Endothelial cell (in vitro differentiated cells): ENCODE measurements around a stretch of chr10.

DNA sequence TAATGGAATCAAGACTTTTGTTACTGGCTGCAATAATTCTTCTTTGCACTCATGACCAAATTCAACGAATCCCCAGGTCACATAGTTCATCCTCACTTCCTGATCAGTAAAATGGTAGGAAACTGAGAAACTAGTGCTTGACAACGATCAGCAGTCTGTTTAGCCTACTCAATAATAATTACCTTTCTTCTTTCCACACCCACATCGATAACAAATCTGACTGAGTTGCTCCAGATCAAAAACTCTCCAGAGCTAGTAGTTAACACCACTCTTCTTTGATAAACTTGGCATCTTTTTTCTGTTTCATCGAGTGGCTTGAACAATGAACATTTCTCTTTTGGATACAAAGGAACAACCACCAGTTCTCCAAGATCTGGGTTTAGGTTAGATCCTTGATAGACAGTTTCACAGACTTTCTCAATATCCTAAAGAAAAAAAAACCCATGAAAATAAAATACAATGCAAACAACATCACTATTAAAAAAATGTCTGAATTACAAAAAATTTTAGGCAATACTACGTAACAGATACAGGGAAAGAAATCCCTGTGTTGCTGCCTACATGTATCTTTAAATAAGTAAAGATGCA, 27.2 kb downstream of the DHX32 start:
- PRO-cap = no peak

GRCh38 chr10:126663088-126663818, 7.2 kb downstream of the C10orf90 start:
- PRO-cap = no peak

DNA sequence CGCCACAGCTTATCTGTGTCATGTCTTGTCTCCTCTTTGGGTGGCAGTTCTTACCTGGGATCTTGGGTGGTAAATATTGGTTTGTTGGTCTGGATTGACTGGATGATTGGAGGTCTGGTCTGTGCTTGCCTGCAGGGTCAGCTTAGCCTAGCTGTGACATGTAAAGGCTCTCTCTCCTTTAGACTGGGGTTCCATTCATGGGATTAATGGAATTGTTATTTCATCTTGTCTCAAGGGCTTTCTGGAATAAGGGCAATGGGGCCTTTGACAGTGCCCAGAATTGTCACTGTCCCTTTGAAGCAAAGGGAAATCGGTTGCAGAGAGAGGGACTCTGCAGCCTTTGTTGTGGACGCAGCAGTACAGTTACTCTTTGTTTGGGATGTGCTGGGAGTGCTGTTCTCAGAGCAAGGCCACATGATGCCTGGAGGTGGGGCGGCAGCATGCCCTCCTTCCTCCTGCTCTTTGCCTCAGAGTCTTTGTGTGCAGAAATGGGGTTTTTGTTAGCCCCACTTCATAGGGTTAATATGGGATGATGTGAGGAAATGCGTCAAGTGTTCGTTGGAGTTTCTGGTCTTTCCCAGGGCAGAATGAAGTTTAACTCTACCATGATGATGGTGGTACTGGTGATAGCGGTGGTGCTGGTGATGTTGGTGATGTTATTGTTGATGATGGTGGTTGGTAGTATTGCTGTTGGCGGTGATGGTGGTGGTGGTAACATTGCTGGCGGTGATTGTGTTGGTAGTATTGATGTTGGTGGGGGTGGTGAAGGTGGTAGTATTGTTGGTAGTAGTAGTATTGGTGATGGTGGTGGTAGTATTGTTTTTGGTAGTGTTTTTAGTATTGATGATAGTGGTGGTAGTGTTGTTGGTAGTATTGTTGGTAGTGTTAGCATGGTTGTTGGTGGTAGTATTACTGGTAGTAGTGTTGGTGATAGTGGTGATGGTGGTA, 45.3 kb downstream of the DOCK1 start:
- PRO-cap = no peak

GRCh38 chr10:127012167-127012366, 106.8 kb downstream of the DOCK1 start:
- PRO-cap = no peak

DNA sequence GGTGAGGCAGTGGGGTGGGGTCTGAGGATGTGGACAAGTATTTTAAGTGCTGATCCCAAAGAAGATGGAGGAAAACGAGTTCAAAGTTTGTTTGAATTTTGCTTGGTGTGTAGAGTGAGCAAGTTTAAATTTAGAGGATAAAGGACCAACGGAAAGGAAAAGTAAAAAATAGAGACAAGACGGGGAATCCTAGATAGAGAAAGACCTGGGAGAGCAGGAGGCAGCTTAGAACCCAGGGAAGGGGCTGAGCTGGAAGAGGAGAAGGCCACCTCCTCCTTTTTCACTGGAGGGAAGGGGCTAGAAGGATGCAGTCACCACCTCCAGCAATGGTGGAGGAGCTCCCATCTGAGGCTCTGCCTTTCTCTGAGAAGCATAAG, 16.3 kb downstream of the FOXI2 start:
- PRO-cap = no peak

GRCh38 chr10:127908450-127909310, 1.8 kb downstream of the PTPRE start:
- PRO-cap = no peak

DNA sequence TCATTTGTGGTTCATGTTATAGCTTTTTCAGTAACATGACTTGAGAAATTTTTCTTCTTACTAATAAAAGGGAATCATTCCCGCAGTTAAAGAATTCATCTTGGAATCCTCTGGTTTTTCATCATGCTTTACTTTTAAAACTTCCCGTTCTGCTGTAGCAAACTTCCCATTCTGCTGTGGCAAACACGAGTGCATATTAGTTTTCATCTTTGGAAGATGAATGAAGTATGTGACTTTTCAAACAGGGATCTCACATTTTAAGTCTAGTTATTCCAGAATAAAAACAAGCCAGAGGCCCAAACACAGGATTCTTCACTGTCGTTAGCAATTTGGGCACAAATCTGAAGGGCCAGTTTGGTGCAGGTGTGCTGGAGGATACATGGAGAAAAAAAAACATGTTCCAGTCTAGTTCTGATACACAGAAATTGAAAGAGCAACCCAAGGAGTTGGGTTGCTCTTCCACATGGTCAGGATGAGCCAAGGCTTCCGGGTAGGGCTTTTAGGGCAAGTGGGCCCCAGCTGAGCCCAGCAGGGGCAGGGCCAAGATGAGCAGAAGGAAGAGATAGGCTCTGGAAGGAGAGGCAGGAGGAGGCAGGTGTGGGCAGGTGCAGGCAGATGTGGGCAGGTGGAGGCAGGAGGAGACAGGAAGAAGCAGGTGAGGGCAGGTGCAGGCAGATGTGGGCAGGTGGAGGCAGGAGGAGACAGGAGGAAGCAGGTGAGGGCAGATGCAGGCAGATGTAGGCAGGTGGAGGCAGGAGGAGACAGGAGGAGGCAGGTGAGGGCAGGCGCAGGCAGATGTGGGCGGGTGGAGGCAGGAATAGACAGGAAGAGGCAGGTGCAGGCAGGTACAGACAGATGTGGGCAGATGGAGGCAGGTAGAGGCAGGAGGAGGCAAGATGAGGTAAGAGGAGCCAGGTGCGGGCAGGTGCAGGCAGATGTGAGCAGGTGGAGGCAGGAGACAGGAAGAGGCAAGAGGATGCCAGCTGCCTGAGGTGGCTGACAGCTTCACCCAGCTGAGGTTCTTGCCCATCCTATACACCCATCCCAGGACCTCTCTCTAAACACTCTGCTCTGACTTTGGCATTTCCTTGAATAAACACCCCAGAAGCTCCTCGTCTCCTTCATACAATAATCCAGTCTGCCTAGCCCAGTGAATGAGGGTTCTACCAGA, 32.7 kb downstream of the PTPRE start:
- PRO-cap = no peak

GRCh38 chr10:128049504-128050659, 76.3 kb downstream of the MKI67 start:
- PRO-cap = no peak

DNA sequence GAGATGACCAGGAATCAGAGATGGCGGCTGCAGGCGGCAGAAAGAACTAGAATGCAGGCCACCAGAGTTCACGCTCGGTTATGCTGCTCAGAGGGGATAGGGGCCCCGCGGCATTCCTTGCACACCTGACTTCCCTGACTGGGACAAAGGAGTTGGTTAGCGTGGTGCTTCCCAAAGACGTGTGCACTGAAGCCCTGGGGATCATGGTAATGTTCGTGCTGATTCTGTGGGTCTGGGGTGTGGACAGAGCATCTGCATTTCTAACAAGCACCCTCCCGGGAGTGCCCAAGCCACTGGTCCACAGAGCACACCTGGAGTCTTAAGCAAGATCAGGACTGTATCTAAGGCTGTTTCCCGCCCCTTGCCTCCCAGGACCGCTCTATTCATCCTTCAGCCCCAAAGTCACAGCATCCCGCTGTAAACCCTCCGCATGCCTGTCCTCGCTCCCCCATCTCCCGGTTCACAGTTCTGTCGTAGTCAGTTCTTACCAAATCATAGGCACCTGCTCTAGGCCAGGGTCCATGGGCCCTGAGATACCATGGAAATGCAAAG, 70.9 kb downstream of the MKI67 start:
- PRO-cap = no peak

DNA sequence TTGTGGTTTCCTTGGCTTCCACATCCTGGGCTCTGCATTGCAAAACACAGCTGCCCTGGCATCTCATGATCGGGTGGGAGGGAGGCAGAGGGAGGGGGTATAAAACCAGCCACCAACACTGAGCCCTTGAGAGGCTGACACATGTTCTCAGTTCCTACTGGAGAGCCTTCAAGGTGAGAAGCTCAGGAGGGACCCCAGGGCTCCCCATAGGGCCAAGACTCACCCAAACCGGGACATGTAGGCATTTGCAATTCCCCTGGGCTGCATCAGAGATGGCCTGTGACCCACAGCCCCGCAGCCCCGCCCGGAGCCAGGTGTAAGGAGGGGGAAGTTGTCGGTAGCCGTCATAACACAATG, 61.4 kb downstream of the MKI67 start:
- PRO-cap = no peak

DNA sequence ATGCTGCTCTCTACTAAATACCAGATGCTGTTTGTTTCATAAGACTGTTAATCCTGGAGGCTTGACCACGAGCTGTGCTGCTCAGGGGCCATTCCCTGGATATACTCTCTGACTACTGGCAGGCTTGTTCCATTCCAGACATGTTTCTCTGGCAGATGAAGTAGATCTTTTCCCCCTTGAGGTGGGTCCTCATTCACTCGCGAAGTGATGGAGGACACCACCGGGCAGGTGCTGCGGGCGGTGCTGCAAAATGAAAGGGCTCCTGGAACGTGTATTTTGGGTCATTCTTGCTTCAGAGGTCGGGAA, 61.1 kb downstream of the MKI67 start:
- PRO-cap = no peak

DNA sequence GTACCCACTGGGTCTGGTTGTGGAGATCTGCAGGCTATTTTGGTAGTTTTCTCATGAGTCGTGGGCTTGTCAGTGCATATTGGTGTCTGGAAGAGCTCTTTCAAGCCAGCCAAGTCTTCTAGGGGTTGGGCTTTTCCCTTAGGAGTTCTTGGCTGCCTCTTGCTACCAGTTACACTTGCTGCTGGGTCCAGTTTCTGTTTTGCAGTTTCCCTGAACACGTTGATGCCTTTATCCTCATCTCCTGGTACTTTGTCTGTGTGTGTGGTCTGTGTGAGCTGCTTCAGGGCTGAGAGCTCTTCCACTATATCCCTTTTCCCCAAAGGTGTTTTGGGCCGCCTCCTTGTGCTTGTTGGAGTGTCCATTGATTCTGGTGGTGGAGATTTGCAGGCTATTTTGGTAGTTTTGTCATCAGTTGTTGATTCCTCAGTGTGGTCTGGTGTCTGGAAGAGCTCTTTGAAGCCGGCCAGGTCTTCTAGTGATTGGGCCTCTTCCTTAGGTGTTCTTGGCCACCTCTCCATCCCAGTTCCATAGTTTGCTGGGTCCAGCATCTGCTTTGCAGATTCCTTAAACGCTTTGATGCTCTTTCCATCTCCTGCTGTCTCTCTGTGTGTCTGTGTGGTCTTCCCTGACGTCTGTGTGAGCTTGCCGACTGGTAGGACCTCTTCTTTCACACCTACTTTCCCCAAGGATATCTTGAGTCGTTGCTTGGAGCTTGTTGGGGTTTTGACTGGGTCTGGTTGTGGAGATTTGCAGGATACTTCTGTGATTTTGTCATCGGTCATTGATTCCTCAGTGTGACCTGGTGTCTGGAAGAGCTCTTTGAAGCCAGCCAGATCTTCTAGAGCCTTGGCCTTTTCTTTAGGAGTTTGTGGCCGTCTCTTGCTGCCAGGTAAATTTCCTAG, 20.8 kb downstream of the MKI67 start:
- PRO-cap = no peak

DNA sequence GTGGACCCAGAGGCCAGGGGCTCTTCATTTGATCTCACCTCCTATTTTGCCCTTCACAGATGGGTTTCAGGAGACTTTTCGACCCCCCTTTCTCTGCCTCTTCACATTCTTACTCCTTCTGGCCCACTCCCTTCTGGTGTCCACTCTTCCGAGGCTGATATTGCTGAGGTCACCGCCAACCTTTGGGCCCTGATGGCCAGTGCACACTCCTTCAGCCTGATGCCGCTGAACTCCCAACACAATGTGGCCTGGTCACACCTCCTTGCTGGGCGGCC, 583.1 kb upstream of the MGMT start:
- PRO-cap = no peak

DNA sequence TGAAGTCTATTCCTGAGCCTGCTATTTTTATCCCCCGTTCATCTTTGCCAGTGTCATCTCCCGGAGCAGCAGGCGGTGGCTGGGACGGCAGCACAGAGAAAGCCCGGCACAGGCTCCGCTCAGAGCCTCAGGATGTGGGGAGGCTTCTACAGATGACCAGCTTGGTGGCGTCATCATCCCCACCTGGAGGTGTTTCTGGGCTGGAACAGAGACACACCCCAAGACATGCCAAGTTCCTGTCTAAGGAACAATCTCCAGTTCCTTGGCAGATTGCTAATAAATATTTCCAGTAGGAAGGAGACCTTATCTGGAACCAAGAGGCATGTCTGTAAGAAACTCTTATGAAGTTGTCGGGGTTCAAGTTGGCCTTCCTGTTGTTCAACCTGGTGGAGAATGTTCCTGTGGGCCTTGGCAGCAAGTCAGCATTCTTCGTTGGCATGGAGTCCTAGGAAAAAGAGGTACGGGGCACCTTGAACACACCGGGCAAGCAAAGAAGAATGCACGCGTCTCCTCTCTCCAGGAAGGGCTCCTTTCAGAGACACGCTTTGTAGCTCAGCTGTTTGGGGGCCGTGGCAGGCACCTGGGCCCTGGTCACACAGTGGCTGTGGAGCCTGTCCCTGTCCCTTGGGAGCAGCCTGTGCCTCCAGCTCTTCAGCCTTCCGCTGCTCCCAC, 552.2 kb upstream of the MGMT start:
- PRO-cap = no peak

GRCh38 chr10:129036406-129036991, 430.5 kb upstream of the MGMT start:
- PRO-cap = no peak

DNA sequence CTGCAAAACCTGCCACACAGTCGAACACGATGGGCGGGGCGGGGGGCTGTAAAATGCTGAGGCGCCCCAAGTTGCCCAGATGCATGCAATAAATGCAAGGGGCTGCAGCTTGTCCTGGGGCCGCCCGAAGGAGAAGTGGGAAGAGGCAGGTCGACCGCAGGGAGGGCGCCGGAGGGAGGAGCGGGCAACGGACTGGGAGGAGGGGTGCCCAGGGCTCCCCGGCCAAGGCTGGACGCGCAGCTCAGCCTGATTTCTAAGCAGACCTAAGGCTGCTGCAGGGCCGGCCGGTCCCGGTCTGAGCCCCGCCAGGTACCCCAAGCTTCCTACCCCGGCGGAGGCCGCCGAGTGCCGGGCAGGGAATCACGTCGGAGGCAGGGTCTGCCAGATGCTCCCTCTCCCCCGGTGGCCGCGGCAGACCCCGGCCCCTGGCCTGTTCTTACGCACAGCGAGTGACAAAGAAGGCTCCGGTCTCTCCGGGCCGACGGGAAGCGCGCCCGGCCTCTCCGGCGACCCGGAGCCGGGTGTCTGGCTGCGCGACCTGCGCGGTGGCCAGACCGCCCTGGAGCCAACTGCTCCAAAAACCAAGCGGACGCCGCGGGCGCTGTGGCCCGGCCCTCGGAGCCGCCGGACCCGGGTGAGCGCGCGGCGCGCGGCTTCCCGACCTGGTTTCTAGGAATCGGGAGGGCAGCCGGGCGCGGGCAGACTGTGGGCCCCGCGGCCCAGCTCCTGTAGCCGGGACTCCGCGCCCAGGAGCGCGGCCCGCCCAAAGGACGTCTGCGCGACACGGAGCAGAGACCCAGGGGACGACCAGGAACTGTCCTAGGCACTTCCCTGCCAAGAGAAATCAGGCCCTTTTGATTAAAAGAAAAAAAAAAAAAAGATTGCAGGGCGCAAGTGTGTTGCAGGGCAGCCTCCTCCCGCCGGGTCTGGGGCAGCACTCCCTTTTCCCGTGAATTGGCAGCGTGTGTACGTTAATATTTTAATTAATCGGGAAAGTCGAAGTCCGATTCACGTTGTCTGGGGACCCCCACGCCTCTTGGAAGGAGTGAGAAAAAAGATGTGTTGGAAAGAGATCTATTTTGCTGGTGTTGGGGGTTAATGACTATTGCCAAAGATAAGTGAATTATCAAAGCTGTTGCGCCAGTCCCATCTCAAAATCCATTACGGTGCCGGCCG, 949 bp upstream of the EBF3 start:
- PRO-cap = no peak

DNA sequence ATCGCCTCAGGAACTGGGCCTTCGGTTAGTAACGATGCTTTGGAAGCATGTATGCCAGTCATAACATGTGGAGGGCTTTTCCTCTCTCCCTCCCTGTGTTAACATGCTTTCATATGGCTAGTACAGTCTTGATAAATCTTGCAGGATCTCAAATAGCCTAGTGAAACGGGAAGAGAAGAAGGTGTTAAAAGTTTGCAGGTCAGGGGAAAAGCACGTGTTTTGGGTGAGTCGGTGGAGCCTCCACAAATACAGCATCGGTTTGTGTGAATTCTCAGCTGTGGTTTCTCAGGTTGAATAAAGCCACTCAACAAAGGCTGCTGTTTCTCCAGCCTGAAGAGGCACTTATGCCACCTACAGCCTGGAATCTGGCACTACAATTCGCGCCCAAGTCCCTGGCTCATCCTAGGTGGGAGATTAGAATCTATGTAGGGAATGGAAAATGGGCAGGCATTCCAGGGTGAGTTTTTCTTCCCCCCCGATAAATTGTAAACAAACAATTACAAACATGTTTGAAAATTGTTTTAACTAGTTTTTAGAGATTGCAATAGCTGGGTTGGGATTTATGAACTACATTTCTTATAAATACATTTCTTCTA, 8.5 kb upstream of the GLRX3 start:
- PRO-cap = no peak

GRCh38 chr10:130631514-130631930, 495.3 kb downstream of the GLRX3 start:
- PRO-cap = no peak

GRCh38 chr10:131453048-131454256, 141.9 kb upstream of the TCERG1L start:
- PRO-cap = no peak

DNA sequence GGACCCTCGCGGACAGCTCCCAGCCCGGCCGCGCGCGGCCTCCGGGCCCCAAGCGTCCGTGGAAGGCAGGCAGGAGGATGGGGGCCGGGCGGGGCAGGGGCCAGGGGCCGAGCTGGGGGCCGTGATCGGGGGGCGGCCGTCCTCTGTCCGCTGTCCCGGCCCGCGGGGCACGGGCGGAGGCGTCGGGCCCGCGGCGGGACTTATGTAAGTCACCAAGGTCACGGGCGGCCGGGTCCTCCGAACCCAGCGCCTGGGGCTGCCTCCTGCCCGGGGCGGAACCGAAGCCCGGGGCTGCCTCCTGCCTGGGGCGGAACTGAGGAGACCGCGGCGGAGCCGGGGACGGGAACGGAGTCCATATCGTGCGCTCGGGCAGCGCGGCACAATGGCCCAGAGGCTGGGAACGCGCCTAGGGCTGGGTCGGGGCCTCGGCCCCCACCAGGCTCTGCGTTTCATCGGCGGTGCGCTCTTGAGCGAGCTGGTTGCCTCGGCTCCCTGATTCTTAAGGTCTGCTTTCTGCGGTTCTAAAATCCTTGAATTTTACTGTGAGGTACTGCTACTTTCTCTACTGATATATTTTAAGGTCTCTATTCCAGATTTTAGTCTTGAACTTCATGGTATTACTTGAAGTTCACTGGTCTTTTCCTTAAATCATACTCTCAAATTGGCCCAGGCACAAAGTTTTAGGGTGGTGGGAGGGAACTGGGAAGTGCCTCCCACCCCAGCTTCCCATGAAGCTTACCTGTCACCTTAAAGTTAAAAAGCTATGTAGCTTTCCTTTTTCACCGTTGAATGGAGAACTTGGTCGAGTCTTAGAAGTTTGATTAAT, 763 bp downstream of the PPP2R2D start:
- PRO-cap = bidirectional peak, plus-strand start at position 320 of the sequence, minus-strand start at position 50 of the sequence; unidirectional peak, minus-strand start at position 437 of the sequence; unidirectional peak, minus-strand start at position 501 of the sequence